Left ventricle myocardium (tissue), 1 donor: ENCODE data around the genes MUC12 and TRIM56.

GRCh38 chr7:100346731-100347964 lies 10.8 kb upstream of the PILRB start:
- PRO-cap, result unidirectional peak, plus-strand start at chr7:100347374

DNA sequence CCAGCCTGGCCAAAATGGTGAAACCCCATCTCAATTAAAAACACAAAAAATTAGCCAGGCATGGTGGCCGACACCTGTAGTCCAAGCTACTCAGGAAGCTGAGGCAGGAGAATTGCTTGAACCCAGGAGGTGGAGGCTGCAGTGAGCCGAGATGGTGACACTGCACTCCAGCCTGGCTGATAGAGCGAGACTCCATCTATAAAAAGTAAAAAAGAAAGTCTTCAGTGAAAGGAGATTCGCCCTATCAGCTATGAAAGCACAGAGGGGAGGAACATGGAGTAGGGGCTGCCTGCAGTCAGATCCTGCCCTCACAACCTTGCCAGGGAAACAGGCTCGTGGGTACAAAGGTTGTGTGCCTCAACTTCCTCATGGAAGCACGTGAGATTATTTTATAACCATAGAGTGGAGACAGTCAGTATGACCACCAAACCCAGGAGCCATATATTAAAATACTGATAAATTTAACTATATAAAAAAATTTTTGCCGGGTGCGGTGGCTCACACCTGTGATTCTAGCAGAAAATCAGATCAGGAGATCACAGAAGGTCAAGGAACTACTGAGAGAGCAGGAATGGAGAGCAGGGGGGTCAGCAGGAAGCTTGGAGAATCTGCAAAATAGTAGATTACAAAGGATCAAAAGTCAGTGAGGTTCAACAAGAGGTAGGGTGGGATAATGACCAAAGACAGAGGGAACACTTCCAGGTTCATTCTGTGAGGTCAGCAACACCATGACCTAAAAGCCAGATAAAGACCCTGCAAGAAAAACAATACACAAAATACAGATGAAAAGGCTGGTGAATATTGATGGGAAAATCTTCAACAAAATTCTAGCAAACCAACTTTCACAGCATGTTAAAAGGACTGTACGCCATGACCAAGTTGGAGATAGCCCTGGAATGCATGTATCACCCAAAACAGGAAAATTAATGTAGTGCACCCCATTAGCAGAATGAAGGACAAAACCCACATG lies 3.9 kb downstream of the PILRB start:
- PRO-cap, result no peak

DNA sequence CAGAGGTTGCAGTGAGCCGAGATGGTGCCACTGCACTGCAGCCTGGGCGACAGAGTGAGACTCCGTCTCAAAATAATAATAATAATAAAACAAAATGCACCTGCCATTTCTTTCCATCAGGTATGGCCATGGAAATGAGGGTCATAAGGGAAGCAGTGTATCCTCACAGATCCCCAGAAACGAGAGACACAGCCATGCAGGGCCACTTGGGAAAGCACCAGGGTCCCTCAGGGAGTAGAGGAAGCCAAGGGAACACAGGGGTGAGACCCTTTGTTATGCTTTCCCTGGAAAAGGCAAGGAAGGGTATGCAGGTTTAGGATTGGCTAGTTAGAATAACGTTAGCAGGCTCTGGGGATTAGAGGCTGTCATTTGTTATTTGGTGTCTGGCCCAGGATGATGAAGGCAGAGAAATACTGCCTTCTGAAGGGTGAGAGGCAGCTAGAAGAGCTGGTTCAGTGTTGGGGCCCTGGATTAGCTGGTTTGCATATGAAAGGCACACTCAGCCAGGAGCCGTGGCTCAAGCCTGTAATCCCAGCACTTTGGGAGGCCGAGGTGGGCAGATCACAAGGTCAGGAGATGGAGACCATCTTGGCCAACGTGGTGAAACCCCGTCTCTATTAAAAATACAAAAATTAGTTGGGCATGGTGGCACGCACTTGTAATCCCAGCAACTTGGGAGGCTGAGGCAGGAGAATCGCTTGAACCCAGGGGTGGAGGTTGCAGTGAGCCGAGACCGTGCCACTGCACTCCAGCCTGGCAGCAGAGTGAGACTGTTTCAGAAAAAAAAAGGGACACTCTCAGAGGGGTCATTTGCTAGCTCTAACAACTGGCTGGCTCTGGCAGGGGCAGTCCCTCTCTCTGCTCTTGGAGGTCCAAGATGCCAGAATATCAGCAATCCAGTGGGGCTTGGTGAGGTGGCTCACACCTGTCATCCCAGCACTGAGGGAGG lies 2.9 kb upstream of the PILRA start:
- PRO-cap, result no peak

- PRO-cap, result no peak
Observed at GRCh38 chr7:100374594-100374890, 1.3 kb downstream of the PILRA start.

DNA sequence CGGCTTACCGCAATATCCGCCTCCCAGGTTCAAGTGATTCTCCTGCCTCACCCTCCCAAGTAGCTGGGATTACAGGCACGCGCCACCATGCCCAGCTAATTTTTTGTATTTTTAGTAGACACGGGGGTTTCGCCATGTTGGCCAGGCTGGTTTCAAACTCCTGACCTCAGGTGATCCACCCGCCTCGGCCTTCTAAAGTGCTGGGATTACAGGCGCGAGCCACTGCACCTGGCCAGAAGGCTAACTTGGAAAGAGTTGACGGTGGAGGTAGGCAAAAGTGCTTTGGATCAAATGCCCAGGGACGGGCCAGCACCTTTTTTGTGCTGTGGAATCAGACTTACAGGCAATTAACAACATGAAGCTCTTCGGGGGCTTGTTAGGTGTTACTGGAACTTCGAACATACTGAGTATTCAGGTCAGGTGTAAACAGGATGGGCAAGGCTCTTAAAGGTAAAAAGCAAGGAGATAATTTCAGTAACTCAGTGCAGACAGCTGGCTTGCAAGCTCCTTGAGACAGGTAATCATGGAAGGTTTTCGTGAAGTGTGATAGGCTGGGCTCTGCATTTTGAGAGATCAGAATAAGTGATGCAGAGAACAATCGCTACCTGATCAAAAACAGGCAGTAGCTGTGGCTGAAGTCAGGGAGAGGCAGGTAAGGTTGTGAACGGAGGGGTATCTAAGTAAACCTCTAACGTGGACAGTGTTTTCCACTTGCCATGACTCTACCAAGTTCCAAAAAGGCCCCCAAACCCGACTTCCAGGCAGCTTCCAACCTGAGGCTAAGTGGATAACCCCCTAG lies 1.7 kb downstream of the PPP1R35 start:
- PRO-cap, result no peak

- PRO-cap, result no peak
Observed at GRCh38 chr7:100544382-100545460, 5.7 kb downstream of the AGFG2 start.

GRCh38 chr7:100546996-100547417 lies 8.0 kb downstream of the AGFG2 start:
- PRO-cap, result no peak

DNA sequence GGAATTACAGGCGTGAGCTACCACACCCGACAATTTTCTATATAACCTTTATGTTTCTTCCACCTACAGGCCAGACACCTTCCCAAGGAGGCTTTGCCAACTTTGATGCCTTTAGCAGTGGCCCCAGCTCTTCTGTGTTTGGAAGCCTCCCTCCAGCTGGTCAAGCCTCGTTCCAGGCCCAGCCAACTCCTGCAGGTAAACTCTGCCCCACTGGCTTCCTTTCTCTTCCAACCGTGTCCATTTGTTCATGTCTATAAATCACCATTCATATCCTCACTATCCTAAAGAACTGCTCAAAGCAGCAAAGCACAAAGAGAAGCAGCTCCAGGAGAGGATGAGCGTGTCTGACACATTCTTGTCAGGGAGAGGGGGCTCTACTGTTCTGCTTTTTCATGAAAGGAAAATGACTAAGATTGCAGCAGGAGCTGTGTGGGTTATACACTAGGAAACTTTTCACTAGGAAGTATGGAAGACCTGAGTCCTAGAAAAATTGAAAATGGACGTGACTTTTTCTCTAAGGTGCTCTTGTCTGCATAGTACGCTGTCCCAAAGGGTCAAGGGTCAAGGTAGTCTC lies 16.6 kb downstream of the AGFG2 start:
- PRO-cap, result no peak

GRCh38 chr7:100571899-100572438 lies 1.7 kb downstream of the SAP25 start:
- PRO-cap, result no peak

DNA sequence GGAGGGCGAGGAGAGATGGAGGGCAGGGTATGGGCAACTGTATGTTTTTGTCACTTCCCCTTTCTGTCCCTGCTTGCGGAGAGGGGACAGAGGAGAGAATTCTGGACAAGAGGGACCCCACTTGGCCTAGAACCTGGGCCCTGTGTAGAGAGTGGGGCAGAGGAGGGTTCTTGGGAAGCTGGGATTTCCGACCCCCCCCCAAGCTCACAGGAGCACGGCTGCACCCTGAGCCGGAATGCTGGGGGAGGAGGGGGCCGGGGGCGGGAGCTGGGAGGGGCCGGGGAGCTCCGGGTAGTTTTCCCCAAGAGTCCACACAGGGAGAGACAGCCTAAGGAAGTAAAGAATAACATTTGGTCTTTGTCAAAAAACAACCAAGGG lies 1.8 kb downstream of the LRCH4 start:
- PRO-cap, result no peak

GRCh38 chr7:100678067-100678854 lies 4.7 kb downstream of the GNB2 start:
- PRO-cap, result no peak

- PRO-cap, result no peak
Observed at GRCh38 chr7:100686547-100686988, 7.5 kb downstream of the GIGYF1 start.

DNA sequence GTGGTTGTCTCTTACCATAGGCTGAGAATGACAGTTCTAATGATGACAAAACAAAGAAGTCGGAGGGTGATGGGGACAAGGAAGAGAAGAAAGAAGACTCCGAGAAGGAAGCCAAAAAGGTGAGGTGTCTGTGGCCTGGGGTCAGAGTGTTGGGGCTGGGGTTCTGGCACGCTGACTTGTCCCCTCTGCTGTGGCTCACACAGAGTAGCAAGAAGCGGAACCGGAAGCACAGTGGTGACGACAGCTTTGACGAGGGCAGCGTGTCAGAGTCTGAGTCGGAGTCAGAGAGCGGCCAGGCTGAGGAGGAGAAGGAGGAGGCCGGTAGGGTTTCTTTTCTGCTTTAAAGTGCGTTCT lies 4.8 kb downstream of the UFSP1 start:
- PRO-cap, result no peak

- PRO-cap, result no peak
Observed at GRCh38 chr7:100913945-100914805, 18.5 kb upstream of the ACHE start.

GRCh38 chr7:100965577-100966868 lies 3.3 kb upstream of the MUC12 start:
- PRO-cap, result no peak

DNA sequence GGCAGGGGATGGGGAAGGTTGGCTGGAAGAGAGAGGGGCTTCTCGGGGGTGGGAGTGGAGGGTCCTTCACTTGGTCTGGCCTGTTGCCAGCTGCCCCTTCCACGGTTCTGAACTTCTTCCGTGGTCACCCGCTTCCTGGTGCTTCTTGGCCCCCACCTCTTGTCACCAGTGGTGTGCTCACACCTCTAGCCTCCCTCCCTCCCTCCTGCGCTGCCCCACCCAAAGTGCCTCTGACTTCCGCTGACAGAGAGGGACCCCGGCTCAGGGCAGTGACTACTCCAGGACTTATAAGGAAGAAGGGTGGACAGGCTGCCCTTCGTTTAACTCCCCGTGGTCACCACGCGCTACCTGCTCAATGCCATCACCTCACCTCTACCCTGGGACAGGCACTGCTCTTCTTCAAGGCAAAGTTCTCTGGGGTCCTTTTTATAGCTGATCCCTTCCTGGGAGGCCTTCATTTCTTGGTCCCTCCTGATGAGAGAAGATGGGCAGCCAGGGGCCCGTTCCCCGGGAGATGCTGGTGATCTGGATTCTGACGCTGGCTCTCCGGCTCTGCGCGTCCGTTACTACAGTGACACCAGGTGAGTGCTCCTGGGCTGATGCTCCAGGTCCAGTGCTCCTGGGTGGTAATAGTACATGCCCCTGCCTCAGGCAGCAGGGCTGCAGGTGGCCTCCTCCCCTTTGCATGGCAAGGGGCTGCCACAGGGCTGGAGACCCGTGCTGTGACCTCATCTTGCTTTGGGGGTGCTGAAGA lies at the start of gene MUC12:
TSS of gene MUC12 (plus strand) at position 457 of the 754 bp plus-strand sequence.
- PRO-cap, result no peak

GRCh38 chr7:101084991-101086236 lies at the start of gene TRIM56:
Gene TRIM56 (plus strand): TSS chr7:101085481.
- PRO-cap, result bidirectional peak, plus-strand start at chr7:101085475, minus-strand start at chr7:101085351

DNA sequence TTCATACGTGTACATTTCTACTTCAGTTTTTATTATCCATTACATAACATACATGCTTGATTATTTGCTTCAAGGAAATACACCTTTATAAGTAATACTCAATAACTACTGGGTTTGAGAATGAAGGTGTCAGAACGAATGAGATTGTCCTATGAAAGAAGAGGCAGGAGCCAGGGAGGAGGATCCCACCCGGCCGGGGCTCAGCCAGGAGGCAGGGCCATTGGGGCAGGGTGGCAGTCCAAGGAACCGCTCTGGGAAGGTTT lies 9.1 kb downstream of the TRIM56 start:
- PRO-cap, result no peak

- PRO-cap, result bidirectional peak, plus-strand start at chr7:101163758, minus-strand start at chr7:101163645
Observed at GRCh38 chr7:101163542-101164016, 1.8 kb downstream of the VGF start.

- PRO-cap, result no peak
Observed at GRCh38 chr7:101182647-101183015, 2.5 kb upstream of the NAT16 start.